AG04450 (cell line): ENCODE measurements around a stretch of chr1.

DNA sequence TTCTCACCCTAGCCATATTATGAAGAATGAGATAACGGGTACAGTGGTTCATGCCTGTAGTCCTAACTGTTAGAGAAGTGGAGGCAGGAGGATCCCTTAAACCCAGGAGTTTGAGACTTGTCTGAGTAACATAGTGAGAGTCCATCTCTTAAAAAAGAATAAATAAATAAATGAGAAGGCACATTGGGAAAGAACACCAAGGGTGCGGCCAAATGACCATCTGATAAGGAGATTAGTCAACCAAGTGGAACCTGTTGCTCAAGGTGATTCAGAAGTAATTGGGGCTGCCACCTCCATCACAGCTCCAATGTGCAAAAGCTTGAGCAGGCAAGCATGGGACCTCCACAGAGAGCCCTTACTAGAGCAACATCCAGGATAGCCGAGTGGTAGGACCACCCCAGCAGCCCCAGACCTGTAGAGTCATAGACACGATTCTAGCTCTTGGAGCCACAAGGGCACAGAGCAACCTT is 40.7 kb downstream of the KCNK1 start:
- CAGE, long polyA plus RNA = no peak
- RRBS = no CpG with 5 or more reads among the region's 4 CpGs

DNA sequence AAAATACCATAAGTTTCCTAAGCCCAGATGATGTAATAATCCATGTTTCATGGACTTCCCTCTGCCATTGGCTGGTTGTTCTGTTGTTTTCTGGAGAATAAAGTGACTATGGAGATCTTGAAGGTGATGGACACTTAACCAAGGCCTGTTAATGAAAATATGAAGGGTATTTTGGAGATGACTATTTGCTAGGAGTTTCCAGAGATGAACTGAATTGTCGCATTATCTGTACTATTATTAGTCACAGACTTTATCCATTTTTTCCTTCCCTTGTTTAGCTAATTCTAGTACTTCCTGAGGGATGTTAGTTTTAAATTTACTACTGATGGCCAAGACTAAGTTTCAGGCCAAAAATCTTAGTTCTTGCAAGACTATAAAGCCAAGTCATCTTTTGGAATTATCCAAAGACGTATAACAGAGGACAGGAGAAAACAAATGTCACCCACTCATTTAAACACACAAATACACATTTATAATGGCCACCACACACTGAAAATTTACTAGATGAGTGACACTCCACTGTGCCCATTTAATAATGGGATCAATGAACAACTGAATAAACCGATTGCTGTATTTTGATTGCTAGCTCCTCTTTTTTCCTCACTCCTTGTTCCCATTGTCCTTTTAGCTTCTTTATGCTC is 24.6 kb upstream of the TARBP1 start:
- CAGE, long polyA plus RNA = no peak
- RRBS = no CpG with 5 or more reads among the region's 3 CpGs

DNA sequence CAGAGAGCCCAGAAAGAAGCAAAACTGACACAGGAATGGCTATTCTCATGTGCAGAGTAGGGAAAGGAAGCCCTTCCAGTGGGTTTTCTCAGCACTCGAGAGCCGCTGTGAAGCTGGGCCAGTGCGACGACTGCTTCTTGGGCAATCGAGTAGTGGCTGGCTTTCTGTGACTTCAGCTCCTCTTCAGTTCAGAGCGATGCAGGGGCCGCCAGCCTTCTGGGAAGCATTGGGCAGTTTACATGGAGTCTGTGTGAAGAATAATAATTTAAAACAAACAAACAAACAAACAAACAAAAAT is 57.2 kb upstream of the TARBP1 start:
- CAGE, long polyA plus RNA = no peak
- RRBS = no CpG with 5 or more reads among the region's 7 CpGs

GRCh38 chr1:234542446-234542980 is 63.5 kb upstream of the TARBP1 start:
- CAGE, long polyA plus RNA = no peak
- RRBS = no CpG with 5 or more reads among the region's 7 CpGs

- CAGE, long polyA plus RNA = no peak
- RRBS = no CpG with 5 or more reads among the region's 4 CpGs
These were observed 45.4 kb downstream of the IRF2BP2 start for GRCh38 chr1:234564436-234565117.

- CAGE, long polyA plus RNA = no peak
- RRBS = 96% methylated on average over 5 of the region's 17 CpGs
These were observed 20.5 kb downstream of the IRF2BP2 start for GRCh38 chr1:234589107-234590269.

GRCh38 chr1:234610666-234611625 is 968 bp upstream of the IRF2BP2 start:
- CAGE, long polyA plus RNA = start-site peak on the minus strand at chr1:234610842-234610881, 32 and 42 reads in 2 replicates
- RRBS = 1% methylated on average over 30 of the region's 90 CpGs

- CAGE, long polyA plus RNA = no peak
- RRBS = no CpG with 5 or more reads among the region's 3 CpGs
These were observed 6.5 kb upstream of the IRF2BP2 start for GRCh38 chr1:234616389-234617000.

DNA sequence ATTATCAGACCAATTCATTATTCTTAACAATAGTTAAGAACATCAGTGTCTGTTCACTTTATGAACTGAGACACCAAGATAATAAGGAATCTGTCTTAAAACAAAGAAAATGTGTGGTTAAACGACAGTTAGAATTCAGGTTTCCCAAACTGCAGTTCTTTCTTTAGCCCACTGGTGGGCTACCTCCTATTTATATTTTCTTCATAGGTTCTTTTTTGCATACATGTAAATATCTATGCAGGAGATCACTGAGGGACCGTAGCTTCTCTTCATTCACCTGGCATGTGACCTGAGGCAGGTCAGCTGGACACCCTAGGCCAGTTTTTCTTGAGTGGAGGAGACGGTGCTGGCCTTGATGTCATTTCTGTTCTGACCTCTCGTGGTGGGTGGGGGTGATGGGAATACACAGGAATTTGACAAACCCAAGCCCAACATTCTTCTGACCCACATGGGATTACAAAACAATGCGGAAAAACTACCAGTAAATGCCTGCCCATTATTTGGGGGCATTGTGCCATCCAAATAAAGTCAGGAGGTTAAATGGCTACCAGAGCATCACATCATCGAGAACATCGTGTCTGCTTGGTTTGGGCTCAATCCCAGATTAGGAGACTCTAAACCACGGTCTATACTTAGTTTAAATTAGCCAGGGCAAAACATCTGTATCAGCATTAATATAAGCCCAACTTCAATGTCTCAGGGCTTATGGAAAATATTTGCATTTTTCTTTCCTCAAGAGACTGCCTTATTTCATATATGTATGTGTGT is 7.2 kb upstream of the IRF2BP2 start:
- CAGE, long polyA plus RNA = no peak
- RRBS = no CpG with 5 or more reads among the region's 8 CpGs

DNA sequence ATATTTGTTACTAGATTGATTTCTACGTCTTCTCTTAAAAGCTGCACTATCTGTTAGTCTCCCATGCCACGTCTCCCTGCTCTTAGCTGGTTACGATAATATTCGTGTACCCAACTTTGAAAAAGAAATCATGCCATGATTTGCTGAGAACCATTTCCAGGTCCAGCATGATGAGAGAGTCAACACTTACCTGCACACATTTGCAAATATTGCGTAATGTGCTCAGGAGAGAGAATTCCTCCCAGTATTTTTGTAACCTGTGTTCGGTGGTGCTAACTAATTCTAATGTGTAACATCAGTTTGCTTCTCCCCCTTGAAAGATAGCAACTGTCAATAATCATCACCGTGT is 60.9 kb upstream of the IRF2BP2 start:
- CAGE, long polyA plus RNA = no peak
- RRBS = no CpG with 5 or more reads among the region's 7 CpGs

- CAGE, long polyA plus RNA = no peak
- RRBS = no CpG with 5 or more reads among the region's 4 CpGs
These were observed 103.1 kb upstream of the IRF2BP2 start for GRCh38 chr1:234712956-234713502.

- CAGE, long polyA plus RNA = no peak
- RRBS = no CpG with 5 or more reads among the region's 21 CpGs
These were observed 134.0 kb upstream of the IRF2BP2 start for GRCh38 chr1:234743685-234744652.

DNA sequence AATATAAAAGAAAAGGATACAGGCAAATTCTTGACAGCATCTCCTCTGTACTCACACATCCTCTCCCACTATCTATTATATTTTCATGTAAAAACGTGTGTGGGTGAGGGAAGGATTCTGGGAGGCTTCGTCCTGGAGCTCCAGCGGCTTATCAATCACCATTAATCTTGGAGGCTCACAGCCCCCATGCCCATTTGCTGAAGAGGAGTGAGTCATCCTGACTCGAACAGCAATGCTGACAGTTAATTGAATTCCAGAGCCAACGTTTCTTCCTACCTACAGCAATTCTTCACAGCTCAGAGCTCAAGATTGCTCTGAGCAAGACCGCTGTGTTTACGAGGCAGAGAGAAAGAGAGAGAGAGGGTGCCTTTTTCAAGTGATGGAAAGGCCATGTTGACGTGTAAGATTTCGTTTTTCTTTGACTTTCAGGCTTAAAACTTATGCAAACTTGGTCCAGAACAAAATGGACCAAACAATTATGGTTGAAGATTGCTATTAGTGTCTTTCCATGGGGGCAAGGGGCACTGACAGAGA is 135.8 kb upstream of the IRF2BP2 start:
- CAGE, long polyA plus RNA = no peak
- RRBS = no CpG with 5 or more reads among the region's 9 CpGs

DNA sequence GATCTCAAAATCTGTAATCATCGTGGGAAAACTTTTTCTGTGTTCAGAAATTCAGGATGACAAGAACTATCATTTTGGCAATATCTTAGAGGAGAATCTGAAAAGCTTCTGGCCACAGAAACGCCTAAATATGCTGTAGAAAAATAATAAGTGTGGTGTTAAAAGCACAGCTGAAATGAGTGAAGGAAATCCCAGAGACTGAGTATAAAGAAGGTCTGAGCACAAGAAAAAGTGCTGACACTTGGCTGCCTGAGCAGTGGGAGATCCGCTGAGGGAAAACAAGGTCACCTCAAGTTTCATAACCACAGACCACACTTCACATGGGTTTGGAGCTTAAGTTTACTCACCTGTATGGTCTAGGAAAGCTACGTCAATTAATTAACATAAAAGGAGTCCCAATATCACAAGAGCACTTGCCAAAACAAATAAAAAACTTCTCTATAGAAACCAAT is 235.2 kb upstream of the IRF2BP2 start:
- CAGE, long polyA plus RNA = no peak
- RRBS = no CpG with 5 or more reads among the region's 4 CpGs

GRCh38 chr1:234978409-234979272 is 150.0 kb downstream of the TOMM20 start:
- CAGE, long polyA plus RNA = no peak
- RRBS = no CpG with 5 or more reads among the region's 14 CpGs

- CAGE, long polyA plus RNA = no peak
- RRBS = 83% methylated on average over 2 of the region's 23 CpGs
These were observed 116.9 kb downstream of the TOMM20 start for GRCh38 chr1:235011450-235012413.

DNA sequence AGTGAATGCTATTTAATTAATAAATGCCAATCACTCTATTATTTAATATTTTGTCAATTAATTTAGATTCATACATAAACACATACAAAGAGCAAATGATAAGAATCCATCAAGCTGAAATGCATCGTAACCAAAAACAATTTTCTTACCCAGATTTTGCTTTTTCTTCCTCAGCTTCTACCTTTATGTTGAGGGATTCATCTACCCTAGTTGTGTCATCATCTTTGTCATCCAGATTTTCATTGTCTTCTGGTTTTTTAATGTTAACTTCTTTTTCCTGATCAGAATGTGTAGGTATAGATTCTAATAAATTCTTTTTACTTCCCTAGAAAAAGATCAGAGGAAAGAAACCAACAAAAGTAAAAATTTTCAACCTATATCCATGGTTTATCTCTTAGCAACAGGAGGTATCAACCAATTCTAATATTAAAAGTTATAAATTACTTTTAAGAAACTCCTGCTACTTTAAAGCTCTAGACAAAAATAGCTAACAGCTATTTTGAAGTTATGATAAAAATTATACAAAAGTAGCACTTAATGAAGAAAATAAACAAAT is 58.7 kb upstream of the RBM34 start:
- CAGE, long polyA plus RNA = start-site peak on the minus strand centred at position 225 of the sequence, 112 bp wide, 256 and 116 reads in 2 replicates
- RRBS = no CpG with 5 or more reads among the region's 1 CpG

- CAGE, long polyA plus RNA = no peak
- RRBS = no CpG with 5 or more reads among the region's 8 CpGs
These were observed 18.1 kb downstream of the ARID4B start for GRCh38 chr1:235309640-235310420.

GRCh38 chr1:235320126-235321443 is 7.4 kb downstream of the ARID4B start:
- CAGE, long polyA plus RNA = no peak
- RRBS = no CpG with 5 or more reads among the region's 10 CpGs

DNA sequence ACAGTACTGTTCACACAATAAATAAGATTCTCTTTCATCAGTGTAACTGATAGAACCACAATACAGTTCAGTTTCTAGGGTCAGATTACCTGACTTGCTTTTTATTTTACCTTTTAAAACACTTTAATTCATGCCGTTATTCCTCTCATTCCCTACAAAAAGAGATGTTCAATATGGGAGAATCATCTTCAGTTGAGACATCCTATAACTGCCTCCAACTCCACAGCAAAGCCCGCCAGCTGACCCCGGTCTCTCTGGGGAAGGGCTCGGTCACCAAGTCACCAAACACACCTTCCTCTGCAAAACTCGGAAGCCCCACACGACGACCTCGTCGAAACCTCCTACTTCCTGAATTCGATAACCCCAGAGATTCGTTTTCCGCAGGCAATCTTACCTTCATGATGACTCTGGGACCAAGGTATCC is 1.4 kb downstream of the ARID4B start:
- CAGE, long polyA plus RNA = no peak
- RRBS = no CpG with 5 or more reads among the region's 12 CpGs